SEM (cell line): Measurements from ENCODE around the gene MTRF1.

DNA sequence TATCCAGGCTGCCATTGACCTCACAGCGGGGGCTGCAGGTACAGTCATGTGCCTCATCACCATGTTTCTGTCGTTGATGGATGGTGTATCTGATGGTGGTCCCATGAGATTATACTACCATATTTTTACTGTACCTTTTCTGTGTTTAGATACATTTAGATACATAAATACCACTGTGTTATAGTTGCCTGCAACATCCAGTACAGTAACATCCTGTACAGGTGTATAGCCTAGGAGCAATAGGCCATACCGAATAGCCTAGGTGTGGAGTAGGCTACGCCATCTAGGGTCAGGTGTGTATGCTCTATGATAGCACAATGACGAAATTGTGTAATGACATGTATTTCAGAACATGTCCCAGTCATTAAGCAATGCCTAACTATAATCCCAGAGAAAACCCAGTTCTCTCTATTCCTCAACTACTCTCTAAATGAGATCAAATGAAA lies 3.9 kb downstream of the SLC25A15 start:
- PRO-cap, result no peak

GRCh38 chr13:41007360-41008261 lies 11.5 kb downstream of the ELF1 start:
- PRO-cap, result bidirectional peak, plus-strand start at chr13:41007571, minus-strand start at chr13:41007478

- PRO-cap, result no peak
Measured at GRCh38 chr13:41008262-41008757, 10.8 kb downstream of the ELF1 start.

DNA sequence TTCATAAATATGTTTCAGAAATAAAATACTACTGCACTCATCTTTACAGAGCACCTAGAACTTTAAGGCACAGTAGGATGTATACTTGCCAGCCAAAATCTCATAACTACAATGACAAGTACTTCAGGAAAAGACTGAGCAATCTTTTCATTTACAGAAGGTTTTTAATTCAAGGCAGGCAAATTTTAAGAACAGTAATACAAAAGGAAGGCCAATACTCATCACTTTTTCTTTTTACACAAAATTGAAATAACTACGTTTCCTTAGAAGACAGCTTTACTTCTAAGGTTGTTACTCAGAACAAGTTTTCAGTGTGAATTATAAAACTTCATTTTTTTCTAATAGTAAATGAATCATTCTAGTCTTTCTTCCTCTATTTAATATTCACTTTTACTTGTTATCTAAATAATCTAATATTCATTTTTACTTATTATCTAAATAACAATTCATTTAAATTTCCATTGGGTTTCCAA lies 884 bp downstream of the ELF1 start:
- PRO-cap, result no peak

- PRO-cap, result no peak
Measured at GRCh38 chr13:41050300-41050483, 11.1 kb upstream of the WBP4 start.

GRCh38 chr13:41054219-41054584 lies 7.1 kb upstream of the WBP4 start:
- PRO-cap, result bidirectional peak, plus-strand start at chr13:41054460, minus-strand start at chr13:41054340

DNA sequence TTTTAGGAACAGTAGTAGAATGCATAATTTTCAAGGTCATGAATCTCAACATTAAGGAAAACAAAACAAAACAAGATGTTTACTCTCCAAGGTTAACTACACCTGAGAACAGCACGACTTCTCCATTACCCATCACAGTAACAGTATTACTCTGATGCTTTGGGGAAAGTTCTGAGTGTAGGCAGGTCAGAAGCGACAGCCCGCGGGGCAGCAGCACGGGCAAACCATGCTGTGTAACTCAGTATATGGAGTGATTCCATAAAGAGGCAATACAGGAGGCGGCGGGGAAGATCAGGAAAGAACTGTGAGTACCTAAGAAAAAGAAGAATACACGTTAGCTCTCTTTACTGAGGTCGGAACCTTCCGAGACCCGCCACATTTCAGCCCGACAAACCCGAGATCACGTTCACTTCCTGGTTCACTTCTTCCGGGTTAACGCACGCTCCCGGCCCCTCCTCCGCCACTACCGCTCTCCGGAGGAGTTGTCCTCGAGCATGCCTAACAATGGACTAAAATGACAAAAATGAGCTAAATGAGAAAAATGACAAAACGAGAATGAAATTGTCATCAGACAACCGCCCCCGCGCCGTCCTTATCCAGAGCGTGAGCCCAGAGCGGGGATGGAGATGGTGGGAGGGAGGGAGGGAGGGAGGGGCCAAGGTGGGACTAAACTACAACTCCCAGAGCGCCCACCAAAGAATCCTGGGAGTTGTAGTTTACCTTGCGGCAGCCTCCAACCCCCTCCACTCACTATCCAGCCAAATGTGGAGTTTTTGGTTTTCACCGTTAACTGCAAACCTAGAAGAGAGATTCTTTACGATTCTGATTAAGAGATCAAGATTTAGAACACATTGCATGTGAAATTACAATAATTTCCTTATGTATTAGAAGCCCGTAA lies at the start of gene MTRF1:
MTRF1 (minus strand) TSS at position 404 of the 898 bp plus-strand sequence.
- PRO-cap, result unidirectional peak, minus-strand start at position 404 of the sequence; unidirectional peak, minus-strand start at position 616 of the sequence

GRCh38 chr13:41355838-41356687 lies 45.0 kb downstream of the NAA16 start:
- PRO-cap, result no peak

GRCh38 chr13:41464990-41465527 lies 7.7 kb downstream of the RGCC start:
- PRO-cap, result bidirectional peak, plus-strand start at chr13:41465401, minus-strand start at chr13:41465270

- PRO-cap, result no peak
Measured at GRCh38 chr13:41567649-41568594, 110.6 kb downstream of the RGCC start.

DNA sequence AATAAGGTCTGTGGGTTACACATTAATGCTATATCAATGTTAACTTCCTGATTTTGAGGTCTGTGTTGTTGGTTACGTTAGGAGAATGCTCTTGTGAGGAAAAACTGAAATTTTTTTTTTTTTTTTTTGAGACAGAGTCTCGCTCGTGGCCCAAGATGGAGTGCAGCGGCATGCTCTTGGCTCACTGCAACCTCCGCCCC lies 197.5 kb downstream of the RGCC start:
- PRO-cap, result no peak

DNA sequence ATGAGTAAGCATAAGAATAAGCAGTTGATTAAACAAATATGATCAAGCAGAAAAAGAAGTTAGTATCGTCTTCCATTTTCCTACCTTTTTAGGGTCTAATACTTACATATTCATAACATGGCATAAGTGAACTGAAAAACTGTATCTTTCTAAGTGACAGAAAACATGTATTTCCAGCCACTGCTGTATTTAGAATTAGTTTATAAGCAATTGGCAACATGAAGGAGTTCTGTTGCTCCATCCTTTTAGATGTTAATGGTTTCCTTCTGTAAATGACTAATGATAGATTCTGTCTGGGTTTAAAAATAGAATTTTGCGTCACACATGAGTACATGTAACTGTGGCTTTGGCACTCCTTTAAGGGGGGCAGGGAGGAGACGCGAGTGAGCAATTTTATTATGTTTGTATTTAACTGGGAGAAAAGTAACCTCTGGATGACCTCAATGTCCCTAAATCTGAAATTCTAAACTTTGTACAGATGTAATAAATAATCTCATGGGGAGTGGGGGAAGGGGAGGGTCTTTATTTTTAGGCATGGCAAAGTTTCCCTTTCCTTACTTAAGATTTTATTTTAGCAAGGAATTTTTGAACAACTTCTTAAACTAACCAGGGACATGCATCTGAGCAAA lies 237.5 kb downstream of the RGCC start:
- PRO-cap, result no peak

DNA sequence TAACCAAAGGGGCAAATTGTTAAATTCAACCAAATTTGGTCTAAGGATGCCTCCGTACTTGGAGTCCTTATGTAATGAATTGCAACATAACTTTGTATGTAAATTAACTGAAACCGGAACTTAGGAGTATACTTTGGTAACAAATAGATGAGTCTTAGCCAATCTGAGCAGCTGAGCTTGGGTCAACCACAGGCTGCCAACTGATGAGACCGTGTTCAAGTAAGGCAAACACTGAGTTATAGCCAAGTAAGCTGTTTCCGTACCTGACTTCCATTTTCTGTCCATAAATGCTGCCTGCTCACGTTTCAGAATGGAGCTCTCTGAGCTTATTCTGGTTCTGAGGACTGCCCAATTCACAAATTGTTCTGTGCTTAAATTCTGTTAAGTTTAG lies 5.3 kb downstream of the VWA8 start:
- PRO-cap, result no peak

GRCh38 chr13:42377554-42378176 lies 105.7 kb downstream of the AKAP11 start:
- PRO-cap, result no peak

DNA sequence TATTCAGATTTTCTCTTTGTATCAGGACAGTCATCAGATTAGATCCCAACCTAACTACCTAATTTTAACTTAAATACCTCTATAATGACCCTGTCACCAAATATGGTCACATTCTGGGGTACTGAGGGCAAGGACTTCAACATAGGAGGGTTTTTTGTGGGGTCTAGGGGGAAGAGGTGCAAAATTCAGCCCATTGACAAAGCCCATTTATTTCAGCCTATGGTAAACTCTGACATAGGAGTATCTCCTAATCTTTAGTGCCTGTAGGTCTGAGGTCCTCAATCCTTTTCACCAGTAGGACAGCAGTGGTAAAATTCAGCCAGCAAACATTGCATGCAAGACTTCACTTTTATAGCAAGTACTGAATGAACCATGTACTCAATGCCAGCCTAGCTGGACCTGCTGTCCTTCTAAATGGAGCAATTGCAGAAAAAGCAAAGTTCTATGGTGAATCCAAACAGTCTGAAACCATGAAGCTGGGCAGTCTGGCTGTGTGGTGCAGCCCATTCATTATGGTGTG lies 21.0 kb upstream of the TNFSF11 start:
- PRO-cap, result no peak

GRCh38 chr13:42720397-42721033 lies 60.9 kb upstream of the FAM216B start:
- PRO-cap, result no peak

DNA sequence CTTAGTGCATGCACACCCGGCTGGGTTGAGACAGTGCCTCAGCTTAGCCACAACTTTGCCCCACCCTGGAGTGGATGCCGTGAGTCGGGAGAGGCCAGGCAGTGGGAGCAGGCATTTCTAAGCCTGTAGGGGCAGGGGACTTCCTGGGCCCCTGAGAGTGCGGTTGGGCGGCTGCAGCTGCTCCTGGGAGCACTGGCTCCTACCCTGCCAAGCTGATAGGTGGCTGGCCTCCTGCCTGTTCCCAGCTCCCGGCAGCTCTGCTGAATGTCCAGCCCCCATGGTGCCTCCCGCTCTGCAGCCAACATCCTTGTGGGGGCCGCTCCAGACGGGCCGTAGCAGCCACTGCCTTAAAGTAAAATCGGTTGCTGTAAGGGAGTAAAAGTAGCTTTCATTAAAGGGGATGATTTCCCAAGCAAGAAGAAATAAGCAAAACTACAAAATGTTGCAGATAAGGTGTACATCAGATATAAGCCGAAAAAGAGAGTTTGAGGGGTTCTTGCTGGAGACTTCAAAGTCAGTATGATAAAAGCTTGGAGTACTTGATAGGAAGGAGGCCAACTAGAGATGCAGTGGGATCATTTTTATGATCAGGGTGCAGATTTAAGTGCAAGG lies 13.5 kb downstream of the DNAJC15 start:
- PRO-cap, result no peak

- PRO-cap, result no peak
Measured at GRCh38 chr13:43058056-43058723, 34.8 kb downstream of the DNAJC15 start.

DNA sequence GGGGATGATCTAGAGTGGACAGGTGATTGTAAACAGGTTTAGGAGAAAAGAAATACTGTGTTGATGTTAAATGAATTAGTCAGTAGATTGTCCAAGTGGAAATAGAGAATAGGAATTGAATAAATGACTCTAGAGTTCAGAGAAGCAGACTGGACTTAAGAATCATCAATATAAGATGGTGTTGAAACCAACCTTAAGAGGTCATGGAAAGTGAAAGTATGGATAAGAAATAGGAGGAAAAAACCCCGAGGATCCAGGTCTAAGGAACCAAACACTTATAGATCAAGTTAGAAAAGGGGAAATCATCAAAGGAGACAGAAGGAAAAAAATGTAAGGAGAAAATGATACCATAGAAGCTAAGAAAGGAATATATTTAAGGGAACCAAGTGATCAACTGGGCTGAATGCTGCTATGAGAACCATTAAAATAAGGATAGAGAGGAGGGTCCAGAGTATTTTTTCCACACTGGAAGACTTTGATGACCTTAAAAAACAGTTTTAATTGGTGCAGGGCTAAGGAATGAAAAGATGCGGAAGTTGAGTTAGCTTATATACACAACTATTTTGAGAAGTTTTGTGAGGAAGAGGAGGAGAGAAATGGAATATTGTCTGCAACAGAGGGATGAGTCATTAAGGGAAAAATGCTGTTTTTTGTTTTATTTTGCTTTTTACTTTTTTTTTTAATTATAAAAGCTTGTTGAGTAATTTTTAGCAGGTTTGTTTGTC lies 72.1 kb downstream of the DNAJC15 start:
- PRO-cap, result no peak

GRCh38 chr13:44052302-44053382 lies 108.4 kb downstream of the SMIM2 start:
- PRO-cap, result no peak